LUHMES (cell line): ENCODE measurements around a stretch of chr10.

DNA sequence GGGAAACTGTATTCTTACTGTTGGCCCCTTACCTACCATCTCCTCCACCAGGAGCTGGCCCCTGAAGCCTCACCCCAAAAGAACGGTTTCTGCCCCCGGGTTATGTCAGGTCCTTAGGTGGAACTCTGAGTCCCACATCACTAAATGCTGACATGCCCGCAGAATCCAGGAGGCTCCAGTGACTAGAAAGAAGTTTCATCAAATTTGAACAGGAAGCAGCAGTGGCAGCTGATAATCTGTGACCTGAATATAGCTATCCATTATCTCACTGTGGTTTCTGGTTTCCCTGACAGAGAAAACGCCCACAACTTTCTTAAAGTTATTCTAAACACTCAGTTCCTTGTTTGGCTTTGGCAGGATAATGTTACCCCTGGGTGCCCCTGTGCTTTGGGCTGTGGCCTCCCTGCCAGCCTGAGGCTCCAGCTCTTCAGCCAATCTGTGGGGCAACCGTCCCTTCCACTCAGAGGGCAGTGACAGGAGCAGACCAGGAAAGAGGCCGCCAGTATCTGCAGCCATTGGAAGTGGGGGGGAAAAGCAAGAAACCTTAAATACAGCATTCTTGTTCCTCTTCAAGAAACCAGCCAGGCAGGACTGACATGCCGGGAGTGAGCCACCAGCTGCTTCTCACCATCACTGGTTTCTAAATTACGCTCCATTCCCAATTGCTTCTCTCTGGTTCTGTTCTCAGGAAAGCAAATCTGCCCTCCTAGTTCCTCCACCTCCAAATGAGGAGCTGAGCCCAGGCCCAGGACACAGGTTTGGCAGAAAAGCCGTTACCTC is 41.3 kb upstream of the VCL start:
- PRO-cap, result no peak

GRCh38 chr10:74043651-74043882 is 45.7 kb downstream of the VCL start:
- PRO-cap, result no peak

- PRO-cap, result no peak
Observed at GRCh38 chr10:74070887-74071126, 72.9 kb downstream of the VCL start.

- PRO-cap, result no peak
Observed at GRCh38 chr10:74152388-74152949, 1.4 kb downstream of the ADK start.

- PRO-cap, result no peak
Observed at GRCh38 chr10:74464333-74465316, 313.6 kb downstream of the ADK start.

DNA sequence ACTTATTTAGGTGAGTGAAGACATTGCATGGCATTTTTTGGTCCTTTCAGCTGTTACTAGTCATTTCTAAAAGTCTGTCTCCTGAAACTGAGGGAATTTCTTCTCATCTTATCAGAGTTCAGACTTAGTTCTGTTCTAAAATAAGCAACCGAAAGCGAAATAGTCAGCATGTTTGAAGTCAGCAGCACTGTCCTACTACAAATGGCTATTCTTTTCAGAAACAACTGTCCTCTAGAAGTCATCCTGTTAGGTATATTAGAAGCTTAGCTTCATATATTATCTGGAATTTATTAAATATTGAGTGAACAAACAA is 227.5 kb upstream of the KAT6B start:
- PRO-cap, result no peak

DNA sequence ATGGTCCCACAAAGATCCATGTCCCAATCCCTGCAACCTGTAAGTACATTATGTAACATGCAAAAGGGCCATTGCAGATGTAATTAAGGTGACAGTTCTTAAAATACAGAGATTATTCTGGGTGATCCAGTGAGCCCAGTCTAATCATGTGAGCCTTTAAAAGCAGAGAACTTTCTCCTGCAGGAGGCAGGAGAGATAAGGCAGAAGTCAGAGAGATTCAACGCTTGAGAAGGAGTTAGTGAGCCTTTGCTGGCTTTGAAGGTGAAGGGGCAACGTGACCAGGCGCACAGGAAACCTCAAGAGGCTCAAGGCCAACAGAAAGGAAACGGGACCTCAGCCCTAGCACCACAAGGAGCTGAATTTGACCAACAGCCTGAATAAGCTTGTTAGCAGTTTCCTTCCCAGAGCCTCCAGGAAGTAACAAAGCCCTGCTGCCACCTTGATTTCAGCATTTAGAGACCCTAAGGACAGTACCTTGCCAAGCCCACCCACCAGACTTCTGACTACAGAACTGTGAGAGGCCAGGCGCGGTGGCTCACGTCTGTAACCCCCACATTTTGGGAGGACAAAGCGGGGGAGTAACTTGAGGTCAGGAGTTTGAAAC is 87.4 kb upstream of the KAT6B start:
- PRO-cap, result no peak

DNA sequence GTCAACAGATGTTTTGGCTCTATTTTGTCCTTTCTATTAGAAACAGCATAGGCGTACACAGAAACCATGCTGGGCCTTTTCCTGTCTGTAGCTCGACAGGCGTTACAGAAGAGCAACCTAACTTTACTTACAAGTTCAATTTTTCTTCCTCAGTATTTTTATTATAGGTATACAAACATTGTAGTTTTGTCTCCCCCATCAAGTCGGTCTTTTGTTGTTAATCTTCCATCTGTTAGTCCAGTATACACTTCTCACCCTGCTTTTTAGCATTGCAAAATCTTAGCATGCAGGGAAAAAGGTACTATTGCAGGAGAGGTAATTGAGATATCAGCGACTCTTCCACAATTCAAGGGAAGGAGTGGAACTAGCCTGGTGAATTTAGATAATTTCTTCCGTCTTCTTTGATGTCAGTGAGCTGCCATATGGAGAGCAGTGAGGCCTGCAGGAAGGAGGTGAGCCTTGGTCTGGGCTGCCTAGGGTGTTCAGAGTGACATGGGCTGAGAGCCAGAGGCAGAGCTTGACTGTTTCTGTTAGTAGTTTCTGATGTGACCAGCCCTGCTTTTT is 28.5 kb downstream of the KAT6B start:
- PRO-cap, result no peak

DNA sequence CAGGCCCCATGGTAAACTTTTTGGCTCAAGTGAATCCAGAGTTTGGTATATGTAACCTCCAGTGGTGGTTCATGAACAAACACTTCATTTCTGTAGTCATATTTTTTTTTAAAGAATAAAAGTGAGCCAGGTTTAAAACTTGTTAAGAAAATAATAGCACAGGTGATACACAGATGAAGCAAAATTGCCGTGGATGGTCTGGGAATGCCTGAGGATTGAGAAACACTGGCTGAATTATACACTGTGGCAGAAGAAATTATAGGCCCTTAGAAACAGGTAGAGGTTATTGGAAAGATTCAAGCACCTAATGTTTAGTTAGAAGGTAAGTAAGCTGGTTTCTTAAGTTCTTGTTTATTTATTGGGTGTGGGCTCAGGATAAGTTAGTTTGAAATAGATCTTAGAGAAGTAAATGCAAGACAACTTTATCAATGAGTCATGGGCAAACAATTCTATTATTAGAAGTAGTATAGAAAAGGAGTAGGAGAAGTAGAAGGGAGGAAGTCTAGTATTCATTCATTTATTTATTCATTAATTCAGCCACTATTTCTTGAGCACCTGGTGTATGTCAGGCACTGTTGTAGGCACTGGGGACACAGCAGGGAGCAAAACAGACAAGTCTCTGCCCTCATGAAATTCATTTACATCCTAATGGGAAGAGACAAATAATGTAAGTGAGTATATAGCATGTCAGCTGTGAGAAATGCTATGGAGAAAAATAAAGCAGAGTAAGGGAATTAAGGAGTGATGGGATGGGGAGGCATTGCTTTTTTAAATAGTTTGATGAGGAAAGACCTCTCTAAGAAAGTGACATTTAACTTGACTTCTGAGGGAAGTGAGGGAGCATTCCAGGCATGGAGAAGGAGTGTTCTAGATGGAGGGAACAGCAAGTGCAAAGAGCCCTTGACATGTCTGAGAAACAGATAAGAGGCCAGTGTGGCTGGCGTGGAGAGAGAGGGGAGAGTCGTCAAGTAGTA is 96.6 kb downstream of the KAT6B start:
- PRO-cap, result no peak

DNA sequence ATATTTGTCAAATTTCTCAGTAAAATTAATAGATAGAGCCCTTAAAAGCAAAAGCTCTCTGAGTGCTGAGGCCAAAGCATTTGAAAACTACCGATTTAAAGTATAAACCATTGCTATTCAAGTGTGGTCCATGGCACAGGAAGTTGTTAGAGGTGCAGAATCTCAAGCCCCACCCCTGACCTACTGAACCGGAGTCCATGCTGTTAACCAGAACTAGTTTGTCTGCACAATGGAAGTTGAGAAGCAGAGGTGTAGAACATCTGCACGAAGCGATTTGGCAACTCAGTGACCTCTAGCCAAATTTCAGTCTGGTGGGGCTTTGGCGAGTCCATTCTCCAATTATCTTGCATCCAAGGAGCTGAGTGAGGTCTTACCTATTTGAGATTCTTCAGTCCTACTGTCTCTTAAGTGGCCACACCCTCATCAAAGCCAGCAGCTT is 58.9 kb downstream of the DUSP29 start:
- PRO-cap, result no peak

- PRO-cap, result no peak
Observed at GRCh38 chr10:75028272-75029492, 44.8 kb downstream of the DUSP29 start.

DNA sequence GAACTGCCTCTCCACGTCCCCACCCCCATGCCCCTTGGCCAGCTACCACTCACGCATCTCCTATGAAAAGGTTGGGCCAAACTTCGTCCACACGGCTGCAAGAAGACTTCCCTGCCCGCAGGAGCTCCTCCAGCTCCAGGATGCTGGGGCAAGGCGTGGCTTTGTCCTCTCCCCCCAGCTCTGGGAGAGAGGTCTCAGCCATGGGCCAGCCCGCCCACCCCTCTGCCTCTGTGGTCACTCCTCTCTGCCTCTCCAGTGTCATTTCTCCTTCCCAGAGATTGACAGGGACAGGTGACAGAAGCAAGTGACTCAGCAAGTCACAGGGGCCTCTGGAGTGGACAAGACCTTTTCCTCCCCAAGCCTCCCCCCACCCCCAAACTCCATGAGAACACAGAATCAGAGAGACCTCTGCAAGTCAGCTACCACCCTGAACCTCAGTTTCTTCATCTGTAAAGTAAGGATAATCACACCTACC is 2.5 kb upstream of the SAMD8 start:
- PRO-cap, result no peak

GRCh38 chr10:75233913-75234491 is 1.8 kb downstream of the COMTD1 start:
- PRO-cap, result bidirectional peak, plus-strand start at chr10:75234391, minus-strand start at chr10:75234157

DNA sequence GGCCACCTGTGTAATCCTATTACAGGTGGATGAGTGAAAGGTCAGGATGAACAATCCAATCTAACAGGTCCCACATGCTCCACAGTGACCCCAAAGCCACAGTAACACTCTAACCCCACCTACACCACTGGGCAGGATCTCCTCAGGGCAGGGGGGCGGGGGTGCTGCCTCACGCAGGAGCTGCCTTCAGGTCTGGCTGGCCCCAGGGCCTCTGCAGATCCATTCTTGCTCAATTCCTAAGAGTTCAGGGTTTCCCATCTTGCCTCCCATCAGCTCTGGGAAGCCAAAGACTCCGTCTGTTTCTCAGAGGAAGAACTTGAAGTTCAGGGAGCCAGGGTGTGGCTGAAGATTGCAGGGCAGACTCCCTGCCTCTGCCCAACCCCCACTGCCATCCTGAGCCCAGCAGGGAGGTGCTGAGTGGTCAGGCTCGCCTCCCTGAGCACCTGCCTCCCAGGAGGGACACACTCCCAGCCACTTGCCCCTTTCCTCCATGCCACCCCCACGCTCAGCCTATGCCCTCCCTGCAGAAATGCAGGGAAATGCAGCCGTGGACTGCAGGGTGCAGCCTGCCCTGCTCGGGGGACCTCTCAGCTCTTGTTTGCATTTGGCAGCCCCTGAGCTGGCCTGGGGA is 9.8 kb upstream of the COMTD1 start:
- PRO-cap, result no peak

DNA sequence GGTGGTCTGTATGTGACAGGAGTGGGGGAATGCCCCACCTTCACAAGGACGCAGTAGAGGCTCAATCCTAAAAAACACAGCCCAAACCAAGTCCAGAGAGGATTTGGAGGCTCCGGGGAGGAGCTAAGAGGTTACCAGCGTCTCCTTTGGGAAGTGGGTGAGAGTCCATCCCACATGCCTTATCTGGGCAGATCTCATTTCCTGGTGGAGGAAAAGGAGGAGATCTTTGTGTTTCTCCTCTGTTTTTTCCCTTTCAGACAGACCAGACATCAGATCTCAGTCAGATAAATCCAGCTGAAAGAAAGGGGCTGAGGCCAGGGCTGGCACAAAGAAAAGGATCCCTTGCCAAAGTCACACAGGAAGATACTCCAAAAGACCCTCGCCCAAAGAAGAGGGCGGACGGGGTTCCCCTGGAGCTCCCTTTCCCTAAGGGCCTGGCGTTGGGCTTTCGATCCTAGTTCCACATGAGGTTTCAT is 58.3 kb upstream of the COMTD1 start:
- PRO-cap, result no peak

- PRO-cap, result no peak
Observed at GRCh38 chr10:75295880-75296917, 60.4 kb upstream of the COMTD1 start.

DNA sequence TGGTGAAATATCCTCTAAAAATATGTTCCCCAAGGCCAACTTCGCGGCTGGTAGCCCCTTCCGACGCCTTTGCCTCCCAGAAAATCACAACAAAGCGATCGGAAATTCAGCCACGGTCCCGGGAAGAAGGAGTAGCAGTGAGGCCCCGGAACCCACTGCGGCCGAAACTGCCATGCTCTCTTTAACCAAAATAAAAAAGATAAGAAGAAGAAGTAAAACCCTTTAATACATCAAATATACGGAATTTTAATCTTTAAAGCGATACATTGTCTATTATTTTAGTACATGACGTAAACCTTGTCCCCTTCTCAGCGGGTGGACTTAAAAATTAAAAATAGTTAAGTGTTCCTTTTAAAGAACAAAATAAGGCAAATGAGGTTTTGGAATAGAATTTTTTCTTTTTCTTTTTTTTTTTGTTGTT is 3.9 kb downstream of the ZNF503 start:
- PRO-cap, result no peak

DNA sequence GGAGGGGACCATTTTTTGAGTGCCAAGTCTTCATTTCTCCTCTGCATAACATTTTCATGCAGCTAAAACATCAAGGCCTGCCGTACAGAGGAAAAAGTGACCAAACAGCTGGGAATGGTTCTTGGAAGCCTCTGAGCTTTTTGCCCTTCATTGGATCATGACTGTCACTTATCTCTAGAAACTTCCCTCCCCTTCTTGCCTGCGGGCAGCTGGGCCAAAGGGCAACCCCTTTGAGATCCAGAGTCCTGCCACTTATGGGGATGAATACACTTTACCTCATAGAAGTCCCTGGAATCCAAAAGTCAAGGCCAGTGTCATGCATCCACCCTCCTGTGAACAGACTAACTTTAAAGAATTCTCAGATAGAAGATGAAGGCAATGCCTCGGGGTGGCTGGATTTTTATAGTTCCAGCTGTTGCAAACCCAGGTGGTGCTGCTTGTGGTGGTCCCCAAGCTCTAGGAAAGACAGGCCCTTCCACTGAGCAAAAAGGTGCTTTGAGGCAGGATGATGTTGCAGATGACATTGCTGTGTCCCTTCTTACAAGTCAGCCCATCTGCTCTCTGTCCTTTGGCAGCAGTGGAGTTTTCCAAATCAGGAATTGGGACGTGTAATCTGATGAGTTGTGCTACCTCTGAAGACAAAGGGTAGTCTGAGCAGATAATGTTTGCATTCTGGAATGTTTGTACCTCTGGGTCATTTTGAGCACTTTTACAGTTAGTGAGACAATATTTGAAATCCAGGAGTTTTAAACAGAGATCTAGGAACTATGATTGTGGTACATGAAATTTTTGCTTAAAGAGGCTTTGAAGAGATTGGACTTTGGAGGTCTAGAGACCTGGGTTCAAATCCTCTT is 64.2 kb downstream of the LRMDA start:
- PRO-cap, result no peak

DNA sequence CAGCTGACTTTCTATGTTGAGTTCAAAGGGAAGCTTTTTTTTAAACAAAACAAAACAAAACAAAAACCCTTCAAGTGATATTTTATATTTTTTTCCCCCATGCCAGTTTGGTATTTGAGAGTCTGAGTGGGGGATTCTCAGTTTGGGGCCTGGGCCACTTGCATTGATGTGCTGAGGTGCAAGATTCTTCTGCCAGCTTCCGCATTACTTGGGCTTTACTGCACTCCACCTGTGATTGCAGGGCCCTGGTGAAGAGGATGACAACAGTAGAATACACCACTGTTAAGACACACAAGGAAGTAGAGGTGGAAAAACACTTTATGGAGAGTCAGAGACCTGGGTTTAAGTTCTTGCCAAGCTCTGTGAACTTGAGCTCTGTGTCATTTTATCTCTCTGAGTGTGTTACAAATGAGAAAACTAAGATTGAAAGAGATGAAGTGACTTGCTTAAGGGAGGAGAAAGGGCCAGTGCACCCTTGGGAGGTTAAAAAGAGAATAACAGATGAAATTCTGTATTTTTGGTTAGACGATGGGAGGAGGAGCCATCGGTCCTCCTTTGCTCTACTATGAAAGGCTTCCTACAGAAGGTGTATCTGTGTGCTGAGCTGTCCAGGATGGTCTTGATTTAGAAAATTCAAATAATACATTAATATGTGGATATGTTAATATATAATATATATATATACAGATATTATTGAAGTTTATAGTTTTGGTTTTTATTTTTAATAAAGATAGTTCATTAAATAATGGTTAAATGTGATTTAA is 209.5 kb downstream of the LRMDA start:
- PRO-cap, result no peak

GRCh38 chr10:75654571-75654983 is 223.2 kb downstream of the LRMDA start:
- PRO-cap, result no peak